ENCODE data around the genes MRPS33, SSBP1 and PRSS1.

- RRBS: no CpG with 5 or more reads among the region's 6 CpGs
Observed at GRCh38 chr7:140065084-140065576, 2.4 kb upstream of the PARP12 start.

DNA sequence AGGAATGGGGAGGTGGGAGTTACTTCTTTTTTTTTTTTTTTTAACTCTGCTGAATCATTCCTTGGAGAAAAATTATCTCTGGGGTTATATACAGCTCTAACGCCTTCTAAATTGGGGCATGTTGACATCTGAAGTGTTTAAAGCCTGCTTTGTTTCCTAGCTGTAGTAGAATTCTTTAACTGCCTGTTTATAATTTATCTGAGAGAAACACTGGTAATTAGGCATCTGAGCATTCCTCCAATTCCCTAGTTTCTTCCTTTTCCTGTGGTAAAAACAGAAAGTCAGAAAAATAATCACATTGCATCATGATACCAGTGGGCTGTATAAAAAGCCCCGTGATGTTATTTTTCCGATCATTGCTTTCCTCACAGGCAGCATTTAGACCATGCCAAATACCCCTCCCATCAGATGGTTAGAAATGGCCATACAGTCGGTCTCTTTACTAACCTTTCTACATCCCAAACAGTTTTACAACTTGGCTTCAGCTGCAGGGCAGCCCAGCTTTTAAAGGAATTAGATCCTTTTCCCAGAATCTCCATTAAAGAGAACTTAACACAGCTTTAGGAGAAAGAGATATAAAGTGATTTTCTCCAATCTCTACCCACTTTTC, 98.7 kb upstream of the KDM7A start:
- RRBS: no CpG with 5 or more reads among the region's 4 CpGs

DNA sequence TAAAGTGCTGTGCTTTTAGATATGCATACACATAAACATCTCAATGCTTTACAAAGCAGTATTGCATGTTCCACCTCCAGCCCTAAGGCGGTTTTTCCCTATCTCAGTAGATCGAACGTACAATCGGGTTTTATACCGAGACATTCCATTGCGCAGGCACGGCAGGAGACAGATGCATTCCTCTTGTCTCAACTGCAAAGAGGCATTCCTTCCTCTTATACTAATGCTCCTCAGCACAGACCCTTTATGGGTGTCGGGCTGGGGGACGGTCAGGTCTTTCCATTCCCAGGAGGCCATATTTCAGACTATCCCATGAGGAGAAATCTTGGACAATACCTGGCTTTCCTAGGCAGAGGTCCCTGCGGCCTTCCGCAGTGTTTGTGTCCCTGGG, 74.0 kb upstream of the MKRN1 start:
- RRBS: no CpG with 5 or more reads among the region's 11 CpGs

DNA sequence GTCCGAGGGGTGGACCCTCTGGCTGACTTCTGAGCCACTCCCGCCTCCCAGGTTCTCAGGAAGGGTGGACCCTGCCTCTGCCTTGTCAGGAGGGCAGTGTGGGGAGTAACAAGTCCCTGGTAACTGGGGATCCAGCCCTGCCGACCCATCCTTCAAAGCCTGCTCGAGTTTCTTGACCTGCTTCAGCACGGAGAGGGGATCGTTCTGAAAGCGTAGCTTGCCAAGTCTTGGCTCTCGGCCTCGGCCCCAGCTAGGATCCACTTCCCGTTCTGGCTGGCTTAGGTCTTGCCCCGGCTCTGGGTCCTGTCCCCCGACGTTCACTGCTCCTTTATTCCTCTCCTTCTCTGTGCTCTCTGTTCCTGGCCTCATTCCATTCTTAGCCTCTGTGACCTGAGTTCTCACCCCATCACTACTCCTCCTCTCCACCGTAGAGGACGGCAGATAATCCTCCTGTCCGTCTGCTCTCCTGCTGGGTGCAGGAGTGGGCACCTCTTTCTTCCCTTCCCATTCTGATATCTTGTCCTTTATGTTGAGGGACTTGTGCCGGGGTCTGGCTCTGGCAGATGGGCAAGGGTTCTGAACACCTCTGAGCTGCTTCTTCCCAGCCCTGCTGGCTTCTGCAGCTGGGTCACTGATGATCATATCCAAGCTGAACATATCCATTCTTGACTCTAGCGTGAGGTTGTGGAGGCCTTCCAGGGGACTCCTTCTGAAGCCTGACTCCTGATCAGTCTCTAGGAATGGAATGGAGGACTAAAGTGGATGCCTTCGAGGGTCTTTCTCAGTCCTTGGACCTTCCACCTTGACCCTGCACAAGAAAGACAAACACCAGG, 38.7 kb downstream of the DENND2A start:
- RRBS: no CpG with 5 or more reads among the region's 19 CpGs

- RRBS: no CpG with 5 or more reads among the region's 7 CpGs
Observed at GRCh38 chr7:140631384-140631999, 9.1 kb downstream of the DENND2A start.

DNA sequence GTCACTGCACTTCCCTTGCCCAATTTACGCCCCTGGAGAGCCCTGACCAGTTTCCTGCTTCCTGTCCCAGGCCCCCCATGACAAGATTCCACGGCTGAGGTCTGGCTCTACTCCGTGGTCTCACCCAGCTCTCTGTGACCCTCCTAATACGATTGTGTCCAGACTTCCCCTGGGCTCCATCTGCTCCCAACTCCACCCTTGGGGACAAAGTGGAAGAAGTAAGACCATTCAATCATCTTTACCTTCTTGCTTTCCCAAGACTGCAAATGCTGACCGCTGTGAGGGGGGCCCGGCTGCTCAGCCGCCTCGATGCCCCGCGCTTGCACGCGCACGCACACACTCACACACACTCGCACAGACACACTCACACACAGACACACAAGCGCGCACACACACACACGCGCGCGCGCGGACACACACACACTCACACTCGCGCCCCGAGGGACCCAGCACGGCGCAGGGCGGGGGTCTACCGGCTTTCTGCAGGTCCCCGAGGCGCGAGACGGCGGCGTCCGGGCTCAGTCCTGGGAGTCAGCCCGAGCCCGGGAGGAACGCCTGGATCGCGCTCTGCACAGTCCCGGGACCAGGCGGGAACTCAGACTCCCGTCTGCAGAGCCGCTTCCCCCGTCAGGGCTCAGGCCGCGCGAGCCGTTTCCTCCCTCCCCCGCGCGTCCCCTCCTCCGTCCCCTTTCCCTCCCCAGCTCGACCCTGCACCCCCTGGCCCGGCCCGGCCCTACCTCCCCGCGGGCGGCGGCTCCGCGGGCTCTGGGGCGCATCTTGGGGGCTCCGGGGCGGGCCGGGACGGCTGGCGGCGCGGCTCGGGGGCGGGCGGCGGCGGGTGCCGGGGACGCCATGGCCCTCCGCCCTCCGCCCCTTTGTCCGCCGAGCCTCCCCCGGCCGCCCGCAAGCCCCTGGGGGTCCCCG, 584 bp downstream of the DENND2A start:
- RRBS: 2% methylated on average over 37 of the region's 86 CpGs

- RRBS: 1% methylated on average over 28 of the region's 79 CpGs
Observed at GRCh38 chr7:140924019-140924869, 485 bp downstream of the BRAF start.

DNA sequence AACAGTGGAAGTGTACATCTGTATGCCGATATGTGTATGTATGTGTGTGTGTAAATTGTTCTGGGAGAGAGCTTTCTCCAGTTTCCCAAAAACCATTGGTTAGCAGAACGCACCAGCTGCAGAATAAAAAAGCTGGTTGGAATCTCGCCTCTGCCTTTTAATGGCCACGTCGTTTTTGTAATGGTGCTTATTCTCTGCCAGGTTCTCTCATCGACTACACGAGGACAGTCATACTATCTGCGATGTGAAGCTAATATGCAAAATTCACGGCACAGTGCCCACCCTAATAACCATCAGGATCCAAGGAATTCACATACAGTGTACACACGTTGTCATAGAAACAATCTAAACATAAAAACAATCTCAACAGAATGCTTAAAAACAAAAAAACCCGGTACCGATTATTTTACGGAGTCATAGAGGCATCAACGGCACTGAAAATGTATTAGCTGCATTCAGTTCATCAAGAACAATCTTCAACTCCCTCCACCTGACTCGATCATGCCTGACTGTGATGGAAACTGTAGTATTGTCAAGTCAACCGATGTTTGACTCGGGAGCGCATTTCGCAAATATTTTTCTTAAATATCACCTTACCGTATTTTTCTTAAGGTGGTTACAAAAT, 686 bp downstream of the MRPS33 start:
- RRBS: no CpG with 5 or more reads among the region's 20 CpGs

DNA sequence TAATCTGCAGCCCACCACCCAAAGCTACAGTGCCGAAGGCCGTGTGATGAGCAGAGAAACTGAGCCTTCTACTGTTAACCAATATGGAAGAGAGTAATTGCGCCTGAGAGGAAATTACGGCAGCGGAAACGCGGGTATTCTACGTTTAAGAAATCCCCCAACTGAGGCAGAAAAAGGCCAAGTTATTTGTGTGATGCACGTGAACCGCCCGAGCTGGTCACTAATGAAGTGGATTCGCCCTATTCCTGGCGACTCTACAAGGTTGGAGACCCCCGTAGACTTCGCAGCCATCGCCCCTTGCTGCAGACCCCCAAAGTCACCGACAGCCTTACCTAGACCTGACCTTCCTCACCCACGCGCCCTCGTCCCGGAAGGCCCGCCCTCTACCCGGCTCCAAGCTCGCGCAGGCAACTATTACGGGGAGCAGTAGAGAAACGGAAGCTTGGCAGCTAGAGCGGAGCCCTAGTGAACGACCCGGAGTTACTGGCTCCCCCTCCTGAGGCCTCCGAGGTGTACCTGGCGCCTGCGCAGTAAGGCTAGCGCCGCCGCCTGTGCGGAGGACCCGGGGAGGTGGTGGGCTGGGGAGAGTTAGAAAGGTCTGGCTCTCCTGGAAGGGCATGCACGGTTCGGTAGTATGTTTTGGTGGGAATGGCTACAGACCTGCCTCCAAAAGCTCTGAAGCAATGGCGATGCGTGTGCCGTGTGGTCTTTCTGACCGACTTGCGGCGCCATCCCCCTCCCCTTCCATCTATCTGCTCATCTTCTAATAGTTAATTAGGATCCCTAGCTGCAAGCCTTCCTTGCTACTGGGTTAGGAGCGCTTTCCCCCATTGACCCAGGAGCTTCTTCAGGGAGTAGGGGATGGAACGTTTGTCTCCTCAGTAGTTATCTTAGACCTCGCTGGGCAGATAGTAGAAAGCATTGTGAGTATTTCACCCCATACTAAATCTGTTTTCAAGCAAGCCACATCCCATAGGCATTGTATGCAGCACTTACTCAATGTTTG, at the start of gene MRPS33:
Gene MRPS33, minus strand, starts transcription at position 374 of the 1,006 bp plus-strand sequence.
- RRBS: under 1% methylated on average over 13 of the region's 49 CpGs

DNA sequence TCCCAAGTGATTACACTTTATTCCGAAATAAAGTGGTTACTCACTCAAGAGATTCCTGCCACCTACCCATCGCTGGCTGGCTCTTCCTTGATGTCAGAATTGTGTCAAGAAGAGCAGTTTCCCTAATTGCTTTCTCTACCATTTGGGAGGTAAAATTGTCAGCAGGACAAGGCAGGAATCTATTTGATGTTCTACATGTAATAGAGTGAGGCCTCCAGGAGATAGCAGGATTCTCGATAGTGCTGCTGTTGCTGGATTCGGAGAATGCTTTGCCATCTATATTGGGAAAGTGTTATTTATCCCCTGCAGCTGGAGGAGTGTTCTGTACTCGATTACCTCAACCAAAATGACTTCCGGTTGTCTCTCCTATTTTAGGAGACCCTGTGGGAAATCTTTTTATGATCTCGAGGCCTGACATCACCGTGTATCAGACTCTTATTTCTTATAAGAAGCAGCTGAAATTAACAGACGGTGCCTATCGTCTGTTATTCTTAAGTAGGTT, 217.1 kb downstream of the TMEM178B start:
- RRBS: no CpG with 5 or more reads among the region's 10 CpGs

- RRBS: no CpG with 5 or more reads among the region's 8 CpGs
Observed at GRCh38 chr7:141573503-141574019, 22.4 kb downstream of the AGK start.

DNA sequence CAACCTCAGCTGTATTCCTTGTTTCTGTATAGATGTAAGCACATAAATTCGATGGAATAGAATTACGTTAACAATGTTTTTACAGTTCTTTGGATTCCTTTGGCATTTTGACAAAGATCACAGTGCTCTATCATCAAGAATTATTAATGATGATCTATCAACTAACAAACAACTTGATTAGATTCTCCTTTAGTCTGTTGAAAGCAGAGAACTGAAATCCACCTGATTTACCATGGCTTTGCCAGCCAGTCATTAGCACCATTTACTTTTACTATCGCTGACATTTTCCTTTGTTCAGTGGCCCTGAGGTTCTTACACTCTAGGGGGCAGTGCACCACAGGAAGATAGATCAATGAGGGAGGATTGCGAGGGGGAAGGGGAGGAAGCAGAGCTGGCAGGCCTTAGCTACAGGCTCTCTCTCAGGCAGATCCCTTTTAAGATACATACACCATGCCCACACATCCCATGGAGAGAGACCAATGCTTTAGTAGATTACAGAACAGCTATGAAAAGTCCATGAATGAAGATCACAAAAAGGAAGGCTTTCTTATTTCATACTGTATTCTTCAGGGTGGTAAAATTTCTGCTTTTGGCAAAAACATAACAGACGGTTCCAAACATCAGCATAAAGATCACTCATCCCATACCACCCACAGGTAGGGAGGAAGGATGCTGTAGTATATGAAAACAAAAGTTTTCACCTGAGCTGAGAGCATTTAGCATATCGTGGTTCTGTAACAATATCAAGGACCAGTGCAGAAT, 47.5 kb downstream of the DENND11 start:
- RRBS: no CpG with 5 or more reads among the region's 6 CpGs

DNA sequence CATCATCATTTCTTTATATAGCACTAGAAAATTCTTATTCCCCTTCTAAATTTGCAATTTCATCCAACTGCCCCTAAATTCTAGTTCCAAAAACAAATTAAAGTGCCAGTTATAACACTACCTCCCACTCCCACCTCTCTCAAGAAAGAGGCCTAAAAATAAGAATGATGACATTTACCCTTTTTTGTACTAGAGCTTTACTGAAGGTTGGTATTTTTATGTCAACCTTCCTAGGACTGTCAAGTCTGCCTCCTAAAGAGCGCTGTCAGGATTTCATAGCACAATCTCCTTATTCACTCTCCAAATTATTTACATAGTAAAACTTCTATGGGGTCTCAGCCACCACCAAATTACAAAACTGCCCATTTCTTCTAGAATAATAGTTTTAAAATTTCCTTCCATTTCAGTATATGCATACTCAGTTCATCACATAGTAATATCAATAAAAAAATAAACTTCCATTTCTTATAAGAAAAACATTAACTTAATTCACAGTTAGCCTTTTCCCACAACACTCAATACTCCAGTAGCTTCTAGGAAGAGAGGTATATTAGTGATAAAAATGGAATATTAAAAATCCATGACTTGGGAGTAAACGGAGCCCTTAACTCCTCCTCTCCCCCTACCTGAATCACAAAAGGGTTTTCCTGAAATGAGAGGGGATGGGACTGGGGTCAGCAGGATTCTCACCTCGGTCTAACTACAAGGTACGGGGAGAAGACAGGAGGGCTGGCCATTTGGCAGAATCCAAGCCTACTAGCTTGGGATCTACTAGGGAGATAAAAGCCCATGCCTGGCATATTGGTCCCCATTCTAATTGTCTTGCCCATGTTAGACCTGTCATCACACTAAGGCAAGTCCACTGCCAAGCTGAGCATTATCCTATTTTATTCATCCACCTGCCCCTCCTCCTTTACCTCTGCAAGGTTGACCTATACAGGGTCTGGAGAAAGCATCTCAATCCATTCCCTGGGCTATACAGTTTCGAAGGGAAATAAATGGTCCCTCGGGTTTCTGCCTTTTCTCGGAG, 43.9 kb downstream of the DENND11 start:
- RRBS: no CpG with 5 or more reads among the region's 7 CpGs

GRCh38 chr7:141685284-141685971, 16.5 kb downstream of the DENND11 start:
- RRBS: no CpG with 5 or more reads among the region's 26 CpGs

DNA sequence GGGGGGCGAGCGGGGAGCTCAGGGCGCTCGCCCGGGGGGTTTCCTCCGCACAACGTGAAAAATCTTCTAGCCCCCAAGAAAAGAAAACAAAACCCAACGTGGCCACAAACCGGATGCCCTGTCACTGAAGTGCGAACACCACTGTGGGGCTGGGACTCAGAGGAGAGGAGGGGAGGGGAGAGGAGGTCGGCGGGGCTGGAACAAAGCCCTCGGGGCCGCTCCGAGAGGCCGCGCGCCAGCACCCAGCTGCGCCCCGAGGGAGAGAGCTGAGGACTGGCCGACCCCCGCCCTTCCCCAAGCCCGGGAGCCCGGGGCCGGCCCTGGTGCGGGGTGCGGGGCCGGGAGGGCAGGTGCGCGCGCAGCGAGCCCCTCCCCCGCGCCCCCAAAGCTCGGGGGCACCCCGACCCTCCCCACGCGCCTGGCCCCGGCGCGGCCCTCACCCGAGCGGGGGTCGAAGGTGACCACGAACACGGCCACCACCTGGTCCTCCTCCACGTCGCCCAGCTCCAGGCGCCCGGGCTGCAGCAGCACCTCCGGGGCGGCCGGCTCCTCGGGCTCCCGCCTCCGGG, 436 bp downstream of the DENND11 start:
- RRBS: under 1% methylated on average over 23 of the region's 56 CpGs

DNA sequence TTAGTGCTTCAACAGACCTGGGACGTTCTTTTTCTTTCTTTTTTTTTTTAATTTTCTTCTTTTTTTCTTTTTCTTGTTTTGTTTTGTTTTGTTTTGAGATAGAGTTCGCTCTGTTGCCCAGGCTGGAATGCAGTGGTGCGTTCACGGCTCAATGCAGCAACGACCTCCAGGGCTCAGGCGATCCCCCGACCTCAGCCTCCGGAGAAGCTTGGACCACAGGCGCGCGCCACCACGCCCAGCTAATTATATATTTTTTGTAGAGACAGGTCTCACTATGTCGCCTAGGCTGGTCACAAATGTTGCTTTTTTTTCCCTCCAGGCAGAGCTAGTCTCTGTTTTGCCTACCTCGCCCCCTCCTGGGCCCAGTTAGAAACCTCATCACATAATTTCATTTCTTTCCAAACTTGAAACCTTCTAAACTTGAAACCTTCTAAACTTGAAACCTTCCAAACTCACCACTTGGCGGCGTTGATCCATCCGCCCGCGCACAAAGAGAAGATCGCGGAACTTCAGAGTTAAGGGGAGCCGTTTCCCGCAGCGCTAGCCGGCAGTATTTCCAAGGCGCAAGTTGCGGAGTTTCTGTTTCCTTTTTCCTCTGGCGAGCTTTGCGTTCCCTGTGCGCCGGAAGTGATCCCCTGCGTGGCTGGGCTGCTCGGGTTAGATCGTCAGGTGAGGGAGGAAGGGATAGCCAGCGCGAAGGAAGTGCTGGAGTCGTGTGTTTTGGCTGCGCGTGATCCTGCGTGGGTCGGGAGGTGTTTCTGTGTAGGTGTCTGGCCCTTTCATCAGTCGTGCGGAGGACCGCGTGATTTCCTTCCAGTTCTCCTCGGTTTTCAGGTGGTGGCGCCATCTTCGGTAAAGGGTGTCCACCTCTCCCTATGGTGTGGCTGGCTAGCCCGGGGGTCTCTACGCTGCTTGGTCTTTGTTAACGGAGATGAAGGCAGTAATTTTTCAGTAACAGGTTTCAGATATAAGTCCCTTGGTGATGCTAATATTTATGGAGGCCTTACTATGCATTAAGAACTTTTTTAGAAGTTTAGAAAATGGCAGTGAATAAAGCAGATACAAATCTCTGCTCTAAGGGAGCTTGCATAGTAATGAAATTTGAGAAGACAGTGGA, at the start of gene SSBP1:
Gene SSBP1, plus strand, starts transcription at position 617 of the 1,117 bp plus-strand sequence.
- RRBS: under 1% methylated on average over 7 of the region's 51 CpGs

DNA sequence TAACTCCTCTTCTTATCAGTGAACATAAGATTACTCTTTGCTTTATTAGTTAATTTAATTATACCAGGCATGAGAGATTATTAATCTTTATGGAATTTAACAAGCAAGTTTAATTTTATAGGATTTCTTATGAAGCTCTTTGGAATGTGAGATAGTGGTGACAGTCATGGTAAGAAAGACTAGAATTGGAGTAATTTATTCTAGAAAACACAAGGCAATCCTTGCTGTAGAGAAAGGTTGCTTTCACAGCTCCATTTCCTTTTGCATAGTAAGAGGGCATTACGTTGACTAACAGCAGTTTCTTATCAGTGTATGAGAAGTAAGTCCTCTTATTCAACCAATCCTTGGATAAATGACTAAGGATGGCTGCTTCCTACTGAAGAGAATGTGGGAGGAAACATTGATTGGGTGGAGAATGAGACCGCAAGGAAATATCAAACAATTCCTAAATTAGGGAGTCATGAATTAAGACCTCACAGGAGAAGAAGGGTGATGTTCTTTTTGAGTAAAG, 5.4 kb downstream of the MGAM start:
- RRBS: no CpG with 5 or more reads among the region's 2 CpGs

GRCh38 chr7:142556720-142557120, 192.6 kb upstream of the PRSS1 start:
- RRBS: no CpG with 5 or more reads among the region's 5 CpGs

DNA sequence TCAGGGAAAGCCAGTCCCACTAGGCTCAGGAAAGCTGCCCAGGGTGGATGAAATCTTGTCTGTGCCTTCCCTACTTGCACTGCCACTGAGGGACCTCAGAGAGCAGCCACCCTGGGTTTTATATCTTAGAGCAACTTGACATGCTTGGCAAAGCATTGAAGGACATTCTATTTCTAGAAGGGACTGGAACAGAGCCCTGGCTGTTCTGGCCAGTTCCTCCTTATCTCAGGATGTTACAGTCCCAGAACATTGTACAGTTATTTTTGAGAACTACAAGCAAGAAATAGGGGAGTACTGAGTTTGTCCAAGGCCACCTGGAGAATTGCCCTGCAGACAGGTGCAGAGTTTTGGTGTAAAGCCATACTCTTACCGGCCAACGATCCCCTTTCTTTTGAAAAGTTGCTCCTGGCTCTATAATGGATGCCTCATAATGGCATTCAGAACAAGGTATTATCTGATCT, 7.3 kb upstream of the PRSS1 start:
- RRBS: no CpG with 5 or more reads among the region's 2 CpGs

- RRBS: no CpG with 5 or more reads among the region's 5 CpGs
Observed at GRCh38 chr7:142748958-142749552, at the start of gene PRSS1. TSS of gene PRSS1 (plus strand) at chr7:142749472.